REH cell (cell line): ENCODE results near the gene PCK1.

- PRO-cap: no peak
Measured at GRCh38 chr20:57440534-57441594, 49.7 kb downstream of the RBM38 start.

- PRO-cap: no peak
Measured at GRCh38 chr20:57523732-57524235, 1.2 kb downstream of the CTCFL start.

DNA sequence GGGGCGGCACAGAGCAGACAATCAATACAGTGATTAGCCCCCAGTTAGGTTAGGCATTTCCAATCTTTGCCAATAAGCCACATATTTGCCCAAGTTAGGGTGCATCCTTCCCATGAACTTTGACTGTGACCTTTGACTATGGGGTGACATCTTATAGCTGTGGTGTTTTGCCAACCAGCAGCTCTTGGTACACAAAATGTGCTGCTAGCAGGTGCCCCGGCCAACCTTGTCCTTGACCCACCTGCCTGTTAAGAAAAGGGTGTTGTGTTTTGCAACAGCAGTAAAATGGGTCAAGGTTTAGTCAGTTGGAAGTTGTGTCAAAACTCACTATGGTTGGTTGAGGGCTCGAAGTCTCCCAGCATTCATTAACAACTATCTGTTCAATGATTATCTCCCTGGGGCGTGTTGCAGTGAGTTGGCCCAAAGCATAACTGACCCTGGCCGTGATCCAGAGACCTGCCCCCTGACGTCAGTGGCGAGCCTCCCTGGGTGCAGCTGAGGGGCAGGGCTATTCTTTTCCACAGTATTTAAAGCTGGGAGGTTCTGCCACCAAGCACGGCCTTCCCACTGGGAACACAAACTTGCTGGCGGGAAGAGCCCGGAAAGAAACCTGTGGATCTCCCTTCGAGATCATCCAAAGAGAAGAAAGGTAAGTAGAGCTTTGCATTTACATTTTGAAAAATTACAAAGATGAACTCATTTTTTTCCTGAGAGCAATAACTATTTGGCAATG lies at the start of gene PCK1:
PCK1 (plus strand) TSS at position 556 of the 733 bp plus-strand sequence.
- PRO-cap: no peak

DNA sequence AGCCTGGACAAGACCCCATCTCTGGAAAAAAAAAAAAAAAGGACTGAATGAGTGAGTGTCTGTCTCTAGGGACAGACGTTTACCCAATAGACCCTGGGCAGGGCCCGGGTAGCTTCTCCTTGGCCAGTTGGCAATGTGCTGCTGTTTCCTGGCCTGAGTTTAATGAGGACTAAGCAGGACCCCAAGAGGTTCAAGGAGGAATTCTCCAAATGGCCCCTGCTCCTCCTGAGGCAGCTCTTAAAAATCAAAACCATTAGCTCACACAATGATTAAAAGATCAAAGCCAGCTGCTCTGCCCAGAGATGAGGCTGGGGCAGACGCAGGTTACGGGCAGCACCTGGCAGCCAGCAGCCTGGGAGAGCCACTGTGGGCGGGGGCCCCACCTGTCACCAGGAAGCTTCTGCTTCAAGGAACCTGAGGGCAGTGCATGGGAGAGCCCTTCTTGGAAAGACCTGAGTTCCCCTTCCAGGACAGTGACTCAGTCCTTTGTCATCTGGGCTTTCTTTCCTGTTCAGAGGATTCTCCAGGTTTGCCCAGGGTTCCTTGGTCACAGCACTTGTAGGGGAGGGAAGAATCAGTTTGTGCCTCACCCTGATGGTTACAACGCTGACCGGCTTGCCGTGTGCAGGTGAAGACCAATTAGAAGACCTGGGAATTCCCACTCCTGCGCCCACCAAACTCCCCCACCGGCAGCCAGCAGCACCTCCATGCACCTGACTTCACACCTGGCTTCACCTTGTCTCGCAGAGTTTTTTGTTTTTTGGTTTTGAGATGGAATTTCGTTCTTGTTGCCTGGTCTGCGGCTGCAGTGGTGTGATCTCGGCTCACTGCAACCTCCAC lies 2.2 kb downstream of the ZBP1 start:
- PRO-cap: no peak

DNA sequence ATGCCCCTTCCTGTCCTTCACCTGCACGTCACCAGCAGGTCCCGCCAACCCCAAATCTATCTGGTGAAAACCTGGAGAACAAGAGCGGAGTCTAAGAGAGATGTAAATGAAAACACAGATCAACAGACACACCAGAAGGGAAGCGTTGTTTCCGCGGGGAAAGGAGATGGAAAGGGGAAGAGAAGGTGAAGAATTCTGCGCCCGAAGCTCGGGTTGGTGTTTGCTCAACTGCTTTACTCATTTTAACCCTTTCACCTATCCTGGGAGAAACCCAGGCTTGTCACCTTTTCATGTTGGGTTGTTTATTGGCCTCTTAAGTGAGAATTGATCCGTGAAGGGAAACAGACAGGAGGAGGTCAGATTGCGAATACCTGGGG lies 30.2 kb upstream of the ZBP1 start:
- PRO-cap: no peak

- PRO-cap: no peak
Measured at GRCh38 chr20:57675624-57676599, 33.9 kb downstream of the PMEPA1 start.

GRCh38 chr20:57697904-57698860 lies 11.6 kb downstream of the PMEPA1 start:
- PRO-cap: no peak

- PRO-cap: no peak
Measured at GRCh38 chr20:57698877-57700115, 10.5 kb downstream of the PMEPA1 start.

- PRO-cap: no peak
Measured at GRCh38 chr20:57999254-58000109, 151.2 kb upstream of the C20orf85 start.

DNA sequence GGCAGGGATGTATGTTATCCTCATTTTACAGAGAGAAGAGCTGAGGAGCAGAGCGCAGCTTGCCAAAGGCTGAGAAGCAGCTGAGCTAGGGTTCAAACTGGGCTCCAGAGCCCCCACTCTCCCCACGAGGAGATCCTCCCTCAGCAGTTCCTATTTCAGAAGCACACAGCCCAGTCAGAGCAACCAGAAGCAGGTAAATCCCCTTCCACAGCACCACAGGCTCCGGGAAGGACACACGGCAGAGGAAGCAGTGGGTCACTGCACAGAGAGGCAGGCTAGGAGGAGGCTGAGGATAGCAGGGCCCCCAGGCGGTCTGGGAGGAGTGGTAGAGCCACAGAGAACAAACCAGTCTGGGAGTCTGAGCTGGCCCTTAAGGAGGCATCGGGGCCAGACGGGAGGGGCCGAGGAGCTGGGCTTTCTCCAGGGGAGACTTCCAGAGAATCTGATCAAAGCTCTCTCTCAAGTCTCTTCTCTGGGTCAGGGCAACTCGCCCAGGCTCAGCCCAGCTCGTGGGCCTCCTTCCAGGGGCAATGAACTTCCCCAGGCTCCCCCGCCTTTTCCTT lies 96.1 kb upstream of the C20orf85 start:
- PRO-cap: no peak

- PRO-cap: no peak
Measured at GRCh38 chr20:58225423-58225656, 3.1 kb downstream of the ANKRD60 start.

DNA sequence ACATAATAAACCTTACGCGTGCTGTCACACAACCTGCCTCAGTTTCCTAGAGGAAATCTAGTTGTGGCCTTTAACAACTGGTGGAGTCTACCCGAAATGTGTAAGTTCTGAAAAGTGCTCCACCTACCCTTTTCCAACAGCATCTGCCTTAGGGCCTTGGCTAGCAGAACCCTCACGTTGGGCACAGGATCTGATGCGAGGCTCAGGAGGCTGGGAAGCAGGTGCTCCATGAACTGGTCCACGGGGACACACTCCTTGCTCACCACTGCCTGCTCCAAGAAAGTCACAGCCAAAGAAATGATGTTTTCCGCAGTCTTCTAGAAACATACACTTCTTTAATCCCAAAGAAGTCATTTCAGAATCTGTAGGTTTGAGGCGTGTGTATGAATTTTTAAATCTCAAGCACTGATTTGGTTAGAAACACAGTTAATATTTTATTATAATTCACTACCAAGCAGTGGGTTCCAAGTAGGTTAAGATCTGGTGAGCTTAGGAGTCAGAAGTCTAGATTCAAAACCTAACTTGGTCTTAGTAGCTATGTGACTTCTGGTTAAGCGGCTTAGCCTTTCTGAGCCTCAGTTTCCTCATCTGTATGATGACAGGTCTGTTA lies 4.2 kb upstream of the ANKRD60 start:
- PRO-cap: no peak

DNA sequence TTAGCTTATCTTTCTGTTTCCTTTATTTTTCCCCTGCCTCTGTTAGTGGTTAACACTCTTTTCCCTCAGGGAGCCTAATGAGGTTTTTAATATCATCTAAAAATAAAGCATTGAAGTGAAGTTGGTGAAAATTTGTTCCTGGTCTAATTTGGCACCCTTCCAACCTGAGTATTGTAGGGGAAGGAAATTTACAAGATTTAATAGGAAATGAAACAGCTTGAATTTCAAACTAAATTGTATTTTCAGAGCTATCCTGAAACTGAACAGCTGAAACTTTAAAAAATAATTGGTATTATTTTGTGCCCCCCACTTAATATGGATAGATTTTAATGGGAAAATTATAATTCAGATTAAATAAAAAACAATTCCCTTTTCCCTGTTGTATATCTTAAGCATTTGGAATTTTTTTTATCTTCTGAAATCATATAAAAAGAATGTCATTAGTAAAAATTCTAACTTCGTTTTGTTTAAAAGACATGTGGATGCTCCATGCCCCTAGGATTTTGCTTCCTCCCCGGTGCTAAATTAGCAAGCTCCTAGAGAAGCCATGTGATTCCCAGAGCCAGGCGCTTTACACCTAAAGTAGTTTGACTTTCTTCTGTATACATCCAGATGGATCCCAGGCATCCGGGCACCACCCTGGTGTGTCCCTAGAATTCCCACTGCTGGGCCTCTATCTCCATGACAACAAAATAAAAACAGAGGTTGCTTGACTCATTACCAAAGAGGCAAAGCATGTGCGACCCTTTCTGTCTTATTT lies 27.8 kb upstream of the VAPB start:
- PRO-cap: no peak

DNA sequence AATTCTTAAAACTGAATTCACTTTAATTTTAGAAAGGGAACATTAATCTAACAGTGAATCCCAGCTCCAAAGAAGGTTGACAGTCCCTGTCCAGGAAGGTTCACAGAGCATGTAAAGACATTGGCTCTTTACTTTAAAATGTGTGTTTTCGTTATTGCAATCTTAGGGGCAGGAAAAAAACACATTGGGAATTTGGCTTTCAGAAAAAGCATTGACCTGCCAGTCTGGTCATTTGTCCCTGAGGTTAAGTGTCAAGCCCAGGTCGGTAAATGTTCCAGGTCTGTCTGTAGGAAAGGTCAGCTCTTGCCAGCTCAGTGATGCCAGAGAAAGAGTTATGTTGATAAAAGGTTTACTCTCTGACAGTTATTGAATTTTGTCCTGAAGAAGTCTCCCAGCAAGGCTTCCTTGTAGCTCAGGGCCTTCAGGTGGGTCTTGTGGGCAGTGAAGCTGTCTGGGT lies 43.5 kb downstream of the VAPB start:
- PRO-cap: no peak

GRCh38 chr20:58440617-58441088 lies 51.6 kb downstream of the VAPB start:
- PRO-cap: no peak

DNA sequence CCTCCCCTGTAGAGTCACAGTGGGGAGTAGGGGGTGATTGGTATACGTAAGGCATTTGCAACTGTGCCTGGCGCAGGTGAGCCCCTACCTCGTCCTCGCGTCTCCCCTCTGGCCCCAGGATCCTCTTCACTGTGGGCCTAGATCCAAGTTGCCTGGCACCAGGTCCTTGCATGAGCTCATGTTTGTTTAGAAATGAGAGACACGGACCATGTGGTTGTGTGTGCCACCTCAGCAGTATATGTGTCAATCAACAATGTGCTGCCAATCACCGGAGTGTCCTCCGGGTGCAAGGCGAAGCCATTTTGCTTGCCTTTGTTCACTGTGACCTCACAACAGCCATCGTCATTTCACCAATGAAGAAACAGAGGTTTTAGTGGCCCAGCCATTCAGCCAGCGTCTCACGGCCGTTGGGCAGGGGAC lies 36.0 kb upstream of the STX16 start:
- PRO-cap: no peak

DNA sequence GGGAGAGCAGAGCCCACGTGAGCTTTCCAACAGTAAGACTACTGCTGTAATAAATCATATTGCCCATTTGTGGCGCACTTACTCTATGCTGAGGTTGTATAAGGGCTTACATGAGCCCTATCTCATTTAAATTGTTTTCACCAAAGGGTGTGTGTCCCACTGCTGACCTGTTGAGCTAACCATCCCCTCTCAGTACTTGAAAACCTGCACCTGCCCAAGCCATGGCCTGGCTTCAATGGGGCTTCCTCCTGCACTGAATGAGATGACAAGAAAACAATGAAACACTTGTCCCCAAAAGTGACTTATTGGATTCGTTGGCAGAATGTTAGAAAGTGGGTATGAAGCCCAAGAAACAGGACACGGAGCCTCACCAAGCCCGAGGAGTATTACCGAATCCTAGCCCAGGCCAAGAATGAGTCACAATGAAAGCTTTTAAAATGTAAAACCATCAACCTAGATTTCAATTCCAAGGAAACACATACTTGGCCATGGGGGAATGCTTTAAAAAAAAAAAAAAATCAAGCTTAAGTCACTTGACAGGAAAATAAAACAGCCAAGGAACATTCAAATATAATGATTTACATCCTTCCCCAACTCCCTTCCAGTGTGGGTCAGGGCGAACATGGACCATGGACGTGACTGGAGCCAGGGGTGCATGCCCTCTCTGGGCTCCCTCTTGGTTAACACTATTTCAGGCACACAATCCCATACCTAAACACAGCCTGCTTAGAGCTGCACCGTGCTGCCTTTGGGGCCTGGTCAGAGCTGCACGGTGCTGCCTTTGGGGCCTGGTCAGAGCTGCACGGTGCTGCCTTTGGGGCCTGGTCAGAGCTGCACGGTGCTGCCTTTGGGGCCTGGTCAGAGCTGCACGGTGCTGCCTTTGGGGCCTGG lies 3.2 kb upstream of the STX16 start:
- PRO-cap: no peak

- PRO-cap: no peak
Measured at GRCh38 chr20:58652641-58652923, 1.5 kb downstream of the STX16 start.

DNA sequence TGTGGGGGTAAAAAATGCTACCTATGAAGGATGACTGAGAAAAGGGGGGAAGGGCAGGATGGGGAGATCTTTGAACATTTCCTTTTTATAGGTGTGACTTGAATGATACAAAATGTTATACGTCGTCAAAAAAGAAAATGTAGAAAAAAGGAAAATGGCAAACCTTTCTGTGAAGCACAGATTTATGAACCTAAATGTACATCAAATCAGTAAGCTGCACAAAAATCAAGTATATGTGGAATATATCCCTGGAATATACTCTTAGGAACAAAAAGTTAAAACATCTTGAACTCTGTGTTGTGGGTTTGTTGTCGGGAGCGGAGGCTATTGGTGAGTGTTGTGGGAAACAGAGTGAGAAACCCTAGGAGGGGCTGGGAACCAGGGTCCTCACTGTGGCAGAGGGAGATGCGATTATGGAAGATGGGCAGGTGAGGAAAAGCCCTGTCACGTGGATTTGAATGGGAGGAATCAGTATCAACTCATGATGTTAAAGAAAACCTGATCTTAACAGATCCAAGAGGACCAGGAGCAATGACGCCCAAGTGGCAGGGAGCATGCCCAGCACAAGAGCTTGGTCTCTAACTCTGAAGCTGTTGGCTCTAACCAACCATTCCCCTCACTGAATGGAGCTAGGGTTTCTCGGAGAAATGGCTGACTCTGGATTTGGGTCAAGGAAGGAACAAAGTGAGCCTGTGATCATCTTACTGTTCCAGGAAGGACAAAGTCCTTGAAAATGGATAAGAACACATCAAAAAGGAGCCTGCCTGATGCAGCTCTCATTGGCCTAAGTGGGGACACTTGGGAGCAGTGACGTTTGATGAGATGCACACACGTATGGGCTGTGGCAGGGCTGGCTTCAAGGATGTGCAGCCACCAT lies 7.0 kb upstream of the NPEPL1 start:
- PRO-cap: no peak

DNA sequence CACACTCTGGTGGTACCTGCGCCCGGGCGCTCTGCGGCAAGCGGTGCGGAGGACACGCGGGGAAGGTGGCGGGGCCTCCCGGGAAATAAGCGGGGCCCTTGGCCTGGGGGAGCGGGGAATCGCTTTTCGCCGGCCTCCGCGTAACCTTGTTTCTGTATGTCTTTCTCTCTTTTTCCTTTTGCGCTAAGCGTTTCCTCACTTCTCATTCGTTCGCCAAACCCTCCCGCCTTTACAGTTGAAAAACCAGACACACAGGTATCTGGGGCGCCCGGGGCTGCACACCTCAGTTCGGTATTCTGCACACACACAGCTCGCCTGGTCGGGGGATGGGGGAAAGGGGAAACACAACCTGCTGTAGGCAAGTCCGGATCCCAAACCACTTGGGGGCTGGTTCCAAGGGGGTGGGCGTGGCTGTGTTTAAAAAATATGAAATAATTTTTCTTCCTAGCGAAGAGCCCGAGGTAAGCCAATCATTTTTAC lies 35.2 kb upstream of the GNAS start:
- PRO-cap: no peak